ENCODE data around the gene NPTN.

DNA sequence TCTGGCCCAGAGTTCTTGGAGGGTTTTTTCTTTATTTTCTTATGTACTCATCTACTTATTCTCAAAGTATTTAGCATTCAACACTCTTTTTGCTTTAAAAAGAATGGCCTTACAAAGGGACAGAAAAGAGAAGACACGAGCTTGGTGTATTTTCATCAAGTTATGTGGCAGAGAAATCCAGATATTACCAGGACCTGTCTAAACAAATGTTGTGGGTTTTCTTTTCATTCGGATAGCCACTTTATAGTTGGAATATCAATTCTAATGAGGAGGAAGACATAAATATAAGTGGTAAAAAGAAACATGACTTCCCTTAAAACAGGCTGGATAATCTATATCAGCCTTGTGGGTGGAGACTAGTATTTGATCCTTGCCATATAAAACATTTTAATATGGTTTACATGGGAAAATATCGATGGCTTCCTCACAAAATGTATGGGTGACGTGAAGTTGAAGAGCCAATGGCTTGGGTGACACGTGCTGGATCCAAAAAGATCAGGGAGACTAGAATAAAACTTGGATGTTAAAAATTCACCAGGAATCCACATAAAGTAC, 29.5 kb upstream of the NR2E3 start:
- PRO-cap: no peak

GRCh38 chr15:72196571-72197697, 653 bp downstream of the GRAMD2A start:
- PRO-cap: no peak

- PRO-cap: no peak
These were observed 8.7 kb downstream of the PKM start for GRCh38 chr15:72221975-72222985.

GRCh38 chr15:72368861-72369339, 6.9 kb downstream of the HEXA start:
- PRO-cap: no peak

DNA sequence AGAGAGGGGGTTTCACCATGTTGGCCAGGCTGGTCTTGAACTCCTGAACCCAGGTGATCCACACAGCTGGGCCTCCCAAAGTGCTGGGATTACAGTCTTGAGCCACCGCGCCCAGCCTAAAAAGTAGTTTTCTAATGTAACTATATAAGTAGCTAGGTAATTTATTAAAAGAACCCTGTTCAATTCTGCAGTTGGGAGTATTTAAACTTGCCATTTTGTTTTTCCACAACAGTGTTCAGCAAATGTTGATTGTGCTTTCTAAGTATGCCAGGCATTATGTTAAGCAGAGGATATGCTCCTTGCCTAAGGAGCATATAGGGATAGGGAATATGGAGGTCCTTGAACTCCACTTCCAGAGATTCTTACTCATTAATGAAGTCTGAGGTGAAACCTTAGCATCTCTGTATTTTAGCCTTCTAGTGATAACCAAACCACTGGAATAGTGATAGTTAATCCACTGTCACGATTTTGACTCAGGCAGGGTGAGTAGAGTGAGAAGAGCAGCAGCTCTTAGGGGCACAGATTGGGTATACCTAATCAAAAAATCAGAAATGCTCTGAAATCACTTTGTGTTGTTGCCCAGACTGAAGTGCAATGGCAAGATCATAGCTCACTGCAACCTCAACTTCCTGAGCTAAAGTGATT, 4.3 kb downstream of the ARIH1 start:
- PRO-cap: no peak

GRCh38 chr15:72496407-72497369, 22.6 kb downstream of the ARIH1 start:
- PRO-cap: no peak

GRCh38 chr15:72504177-72504716, 30.1 kb downstream of the ARIH1 start:
- PRO-cap: no peak

GRCh38 chr15:72509408-72509957, 35.4 kb downstream of the ARIH1 start:
- PRO-cap: no peak

DNA sequence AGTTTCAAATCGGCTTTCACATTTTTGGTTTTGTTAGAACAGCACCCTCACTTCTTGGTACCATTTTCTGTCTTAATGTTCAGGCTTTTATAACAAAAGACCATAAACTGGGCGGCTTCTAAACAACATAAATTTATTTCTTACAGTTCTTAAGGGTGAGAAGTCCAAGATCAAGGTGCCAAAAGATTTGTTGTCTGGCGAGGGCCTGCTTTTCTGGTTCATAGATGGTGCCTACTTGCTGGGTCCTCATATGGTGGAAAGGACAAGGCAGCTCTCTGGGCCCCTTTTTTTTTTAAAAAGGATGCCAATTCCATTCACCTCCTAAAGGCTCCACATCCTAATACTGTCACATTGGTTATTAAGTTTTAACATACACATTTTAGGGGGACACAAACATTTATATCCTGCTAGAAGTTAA, 89.9 kb upstream of the GOLGA6B start:
- PRO-cap: no peak

DNA sequence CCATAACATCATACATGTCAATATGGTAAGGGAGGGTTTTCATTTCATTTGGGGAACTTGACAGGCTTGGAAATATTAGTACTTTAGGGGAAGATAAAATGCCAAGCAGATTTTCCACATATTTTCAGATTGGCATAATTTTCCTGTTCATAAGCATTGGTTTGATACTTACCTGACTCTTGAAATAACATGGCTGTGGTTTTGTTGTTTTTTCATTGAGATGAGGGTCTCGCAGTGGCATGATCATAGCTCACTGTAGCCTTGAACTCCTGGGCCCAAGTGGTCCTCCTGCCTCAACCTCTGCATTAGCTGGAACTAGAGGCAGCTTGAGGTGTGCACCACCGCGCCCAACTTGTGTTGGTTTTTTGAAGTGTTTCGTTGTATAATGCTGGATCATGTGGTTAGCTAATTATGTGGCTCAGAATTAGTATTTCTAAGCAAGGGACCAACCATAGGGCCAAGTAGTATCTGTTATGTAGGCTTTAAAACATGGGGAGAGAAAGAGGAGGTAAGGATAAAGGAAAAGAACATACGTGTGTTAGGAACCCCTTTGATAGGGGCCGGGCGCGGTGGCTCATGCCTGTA, 78.7 kb upstream of the GOLGA6B start:
- PRO-cap: no peak

- PRO-cap: no peak
These were observed 759 bp downstream of the HIGD2B start for GRCh38 chr15:72685344-72685501.

DNA sequence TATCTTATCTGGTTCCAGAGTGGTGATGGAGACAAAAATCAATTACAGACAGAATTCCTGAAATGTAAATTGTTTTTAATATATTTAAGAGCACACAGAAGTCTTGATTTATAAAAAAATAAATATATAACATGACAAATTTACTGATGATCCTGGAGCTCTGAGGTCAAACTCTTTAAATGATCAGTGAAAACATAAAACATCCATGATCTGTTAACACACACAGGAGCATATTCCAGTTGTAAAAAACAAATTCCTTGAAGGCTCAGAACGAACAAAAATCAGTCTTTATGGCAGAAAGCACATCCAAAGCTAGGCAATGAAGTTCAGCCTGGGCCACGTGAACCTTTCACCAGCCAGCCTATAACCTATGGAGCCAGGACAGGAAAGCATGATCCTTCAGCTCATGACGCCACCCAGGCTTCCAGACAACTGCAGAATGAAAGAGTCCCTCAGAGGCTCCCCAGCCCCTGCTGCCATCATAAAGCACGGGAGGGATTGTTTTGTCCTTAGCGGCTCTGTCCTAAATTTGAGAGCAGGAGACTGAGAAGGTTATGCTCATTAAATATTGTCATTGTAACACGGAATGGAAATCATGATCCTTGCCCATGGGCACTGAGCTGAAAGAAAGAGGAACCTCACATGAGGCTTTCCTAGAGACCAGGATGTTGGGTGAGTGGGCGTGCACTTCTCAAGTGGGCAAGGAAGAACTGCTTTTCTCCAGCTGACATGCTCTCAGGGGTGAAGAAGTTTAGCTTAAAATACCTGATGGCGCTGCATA, 32.1 kb downstream of the ADPGK start:
- PRO-cap: no peak

DNA sequence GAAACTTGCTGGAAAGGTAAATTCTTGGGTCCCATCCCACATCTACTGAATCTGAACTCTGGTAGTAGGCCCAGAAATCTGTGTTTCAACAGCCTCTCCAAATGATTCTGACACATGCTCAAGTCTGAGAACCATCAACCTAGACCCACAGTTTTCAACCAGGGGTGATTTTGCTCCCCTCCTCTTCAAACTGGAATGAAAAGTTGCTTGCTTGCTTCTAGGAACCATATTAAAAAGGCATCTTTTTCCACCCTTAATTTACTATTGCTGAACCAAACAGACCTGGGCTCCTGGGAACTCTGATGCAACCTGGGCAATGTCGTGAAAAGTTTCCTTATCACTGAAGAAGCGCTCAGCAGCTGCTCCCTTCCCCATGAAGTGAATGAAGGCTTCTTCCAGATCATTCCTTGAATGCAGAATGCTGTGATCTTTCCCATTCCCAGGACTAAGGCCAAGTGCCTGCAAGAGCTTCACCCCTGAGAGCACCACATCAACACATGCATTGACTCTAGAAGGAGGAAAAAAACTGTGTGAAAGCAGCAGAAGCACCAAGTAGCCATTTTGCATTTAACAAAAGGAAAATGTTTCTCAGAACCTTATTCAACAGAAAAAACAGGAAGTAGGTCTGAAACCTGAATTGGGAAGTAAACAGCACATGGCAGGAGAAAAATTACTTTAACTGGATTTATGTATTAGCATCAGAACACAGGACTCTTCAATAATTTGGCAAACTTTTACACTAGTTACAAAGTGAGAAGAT, 8.8 kb downstream of the ADPGK start:
- PRO-cap: no peak

DNA sequence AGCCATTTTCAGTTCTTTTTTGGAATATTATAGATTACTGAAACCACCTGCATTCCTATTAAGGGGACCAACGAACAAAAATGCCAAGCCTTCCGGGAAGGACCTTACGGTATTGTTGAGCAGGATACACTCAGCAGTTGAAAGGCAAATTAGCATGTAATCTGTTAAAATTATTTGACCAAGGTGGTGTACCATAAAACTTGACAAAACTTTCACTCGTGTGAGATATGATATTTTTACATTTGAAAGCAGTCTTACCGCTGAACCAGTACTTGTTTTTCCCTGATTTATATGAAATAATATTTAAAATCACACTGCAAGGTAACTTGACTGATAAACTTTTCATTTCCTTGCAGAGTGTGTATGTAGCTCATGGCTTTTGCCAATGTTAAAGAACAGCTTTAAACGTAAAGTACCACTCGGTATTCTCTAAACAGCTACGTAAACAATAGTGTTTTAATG, 1.4 kb downstream of the NEO1 start:
- PRO-cap: no peak

- PRO-cap: no peak
These were observed 36.2 kb downstream of the NEO1 start for GRCh38 chr15:73088493-73088883.

GRCh38 chr15:73318433-73319201, 50.1 kb downstream of the HCN4 start:
- PRO-cap: no peak

- PRO-cap: no peak
These were observed 61.8 kb downstream of the NPTN start for GRCh38 chr15:73571326-73571789.

DNA sequence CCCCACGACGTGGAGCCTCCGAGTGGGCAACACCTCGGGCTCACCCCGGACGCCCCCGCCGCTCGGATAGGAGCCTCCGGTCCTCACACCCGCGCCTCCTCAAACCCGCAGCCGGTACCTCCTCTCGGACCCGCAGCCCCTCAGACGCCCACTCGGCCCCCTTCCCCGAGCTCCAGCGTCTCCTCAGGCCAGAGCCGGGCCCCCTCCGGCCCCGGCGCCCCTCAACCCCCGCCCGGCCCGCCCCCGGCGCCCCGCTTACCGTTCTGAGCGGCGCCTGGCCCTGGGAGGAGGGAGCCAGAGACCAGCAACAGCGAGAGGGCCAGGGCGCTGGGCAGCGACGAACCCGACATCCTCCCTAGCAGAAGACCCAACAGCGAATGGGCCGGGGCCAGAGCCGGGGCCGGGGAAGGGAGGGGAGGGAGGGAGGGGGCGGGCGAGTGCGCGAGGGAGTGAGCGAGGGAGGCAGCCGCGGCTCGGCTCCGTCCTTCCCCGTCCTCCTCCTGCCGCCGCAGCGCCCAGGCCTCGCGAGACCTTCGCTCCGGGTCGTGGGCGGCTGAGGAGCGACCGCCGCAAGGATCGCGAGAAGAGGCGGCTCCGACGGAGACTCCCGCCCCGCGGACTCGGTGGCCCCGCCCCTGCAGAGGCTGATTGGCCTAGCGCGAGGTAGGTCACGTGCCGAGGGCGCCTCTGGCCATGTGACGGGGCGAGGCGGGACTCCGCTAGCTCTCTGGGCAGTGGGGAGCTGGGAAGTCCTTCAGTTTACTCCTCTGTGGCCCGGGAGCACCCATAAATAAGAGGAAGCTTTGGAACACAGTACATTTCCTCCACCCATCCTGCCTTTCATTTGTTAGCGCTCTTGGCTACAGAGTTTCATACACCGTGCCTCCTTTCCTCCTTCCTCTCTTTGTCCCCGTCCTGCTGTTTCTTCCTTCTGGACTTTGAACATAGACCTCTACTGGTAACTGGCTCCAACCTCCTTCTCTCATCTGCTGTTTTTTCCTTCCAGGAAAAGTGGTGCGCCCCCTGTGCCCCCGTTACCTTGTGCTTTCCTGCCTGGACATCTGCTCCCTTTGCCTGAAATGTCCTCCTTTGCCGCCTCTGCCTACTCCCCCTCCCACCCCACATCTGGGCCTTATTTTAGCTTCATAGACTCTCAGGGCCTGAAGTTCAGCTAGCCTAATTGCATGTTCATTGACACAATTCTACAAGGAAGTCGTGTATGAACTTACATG, at the start of gene NPTN:
TSS of gene NPTN (minus strand) at position 524 of the 1,232 bp plus-strand sequence.
- PRO-cap: bidirectional peak, plus-strand start at position 757 of the sequence, minus-strand start at position 502 of the sequence

- PRO-cap: no peak
These were observed 2.8 kb downstream of the STOML1 start for GRCh38 chr15:73989130-73989833.

- PRO-cap: bidirectional peak, plus-strand start at chr15:74040828, minus-strand start at chr15:74040555
These were observed 41.9 kb downstream of the GOLGA6A start for GRCh38 chr15:74040311-74041076.